GM19239 (cell line): ENCODE data around the genes ASTE1, DNAJC13 and CDV3.

GRCh38 chr3:130700535-130700987 is 46.1 kb downstream of the PIK3R4 start:
- RRBS: no CpG with 5 or more reads among the region's 2 CpGs

GRCh38 chr3:130705511-130705899 is 41.1 kb downstream of the PIK3R4 start:
- RRBS: no CpG with 5 or more reads among the region's 6 CpGs

GRCh38 chr3:130744332-130745159 is 2.1 kb downstream of the PIK3R4 start:
- RRBS: no CpG with 5 or more reads among the region's 14 CpGs

DNA sequence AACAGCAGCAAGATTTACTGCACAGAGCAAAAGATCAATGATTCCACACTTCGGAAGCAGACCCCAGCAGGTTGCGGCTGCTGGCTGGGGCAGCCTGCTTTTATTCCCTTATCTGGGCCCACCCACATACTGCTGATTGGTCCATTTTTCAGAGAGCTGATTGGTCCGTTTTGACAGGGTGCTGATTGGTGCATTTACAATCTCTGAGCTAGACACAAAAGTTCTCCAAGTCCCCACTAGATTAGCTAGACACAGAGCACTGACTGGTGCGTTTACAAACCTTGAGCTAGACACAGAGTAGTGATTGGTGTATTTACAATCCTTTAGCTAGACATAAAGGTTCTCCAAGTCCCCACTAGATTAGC is 67.4 kb upstream of the PIK3R4 start:
- RRBS: no CpG with 5 or more reads among the region's 4 CpGs

GRCh38 chr3:131026155-131027004 is at the start of gene ASTE1:
ASTE1 (minus strand) TSS chr3:131026825.
- RRBS: 0% methylated on average over 5 of the region's 49 CpGs

DNA sequence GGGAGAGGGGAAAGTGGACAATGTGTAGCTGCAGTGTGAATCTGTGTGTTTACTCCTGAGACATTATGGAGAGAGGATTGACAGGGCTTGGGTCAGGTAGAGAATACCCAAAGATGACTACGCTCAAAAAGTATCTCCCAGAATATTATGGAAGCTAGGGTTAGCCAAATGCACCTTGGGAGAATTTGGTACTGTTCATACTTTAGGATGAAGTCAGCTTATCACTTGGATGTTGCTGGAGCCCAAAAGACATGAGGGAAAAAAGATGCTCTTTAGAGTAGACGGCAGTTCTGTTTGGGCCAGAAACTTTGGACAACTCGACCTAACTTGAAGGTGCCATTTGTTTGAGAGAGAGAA is 54.8 kb downstream of the NEK11 start:
- RRBS: no CpG with 5 or more reads among the region's 3 CpGs

- RRBS: no CpG with 5 or more reads among the region's 6 CpGs
These were observed 164.1 kb upstream of the NUDT16 start for GRCh38 chr3:131217385-131217892.

GRCh38 chr3:132416825-132417817 is at the start of gene DNAJC13:
DNAJC13 (plus strand) TSS chr3:132417502.
- RRBS: 2% methylated on average over 15 of the region's 71 CpGs

- RRBS: no CpG with 5 or more reads among the region's 9 CpGs
These were observed 82.6 kb upstream of the CDV3 start for GRCh38 chr3:133490725-133491442.

DNA sequence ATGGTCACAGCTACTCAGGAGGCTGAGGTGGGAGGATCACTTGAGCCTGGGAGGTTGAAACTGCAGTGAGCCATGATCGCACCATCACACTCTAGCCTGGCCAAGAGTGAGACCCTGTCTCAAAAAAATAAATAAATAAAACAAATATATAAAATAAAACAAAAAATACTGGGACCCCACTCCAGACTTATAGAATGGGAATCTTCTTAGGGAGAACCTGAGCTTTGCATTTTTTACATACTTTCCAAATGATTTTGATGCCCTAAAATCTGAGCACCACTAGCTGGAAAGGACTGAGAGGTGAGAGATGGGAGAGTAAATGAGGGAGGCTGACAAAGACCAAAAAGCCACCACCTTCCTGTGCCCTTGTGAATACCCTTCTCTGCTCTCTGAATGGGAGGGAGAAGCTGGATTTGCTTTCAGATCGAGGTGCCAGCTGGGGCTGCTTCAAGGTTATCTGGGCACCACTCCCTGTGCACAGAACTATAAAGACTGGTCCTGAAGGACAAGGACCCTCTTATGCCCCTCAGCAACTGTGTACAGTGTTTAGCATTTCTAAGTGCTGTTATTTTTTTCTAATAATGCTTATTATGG is 37.7 kb upstream of the CDV3 start:
- RRBS: no CpG with 5 or more reads among the region's 2 CpGs

DNA sequence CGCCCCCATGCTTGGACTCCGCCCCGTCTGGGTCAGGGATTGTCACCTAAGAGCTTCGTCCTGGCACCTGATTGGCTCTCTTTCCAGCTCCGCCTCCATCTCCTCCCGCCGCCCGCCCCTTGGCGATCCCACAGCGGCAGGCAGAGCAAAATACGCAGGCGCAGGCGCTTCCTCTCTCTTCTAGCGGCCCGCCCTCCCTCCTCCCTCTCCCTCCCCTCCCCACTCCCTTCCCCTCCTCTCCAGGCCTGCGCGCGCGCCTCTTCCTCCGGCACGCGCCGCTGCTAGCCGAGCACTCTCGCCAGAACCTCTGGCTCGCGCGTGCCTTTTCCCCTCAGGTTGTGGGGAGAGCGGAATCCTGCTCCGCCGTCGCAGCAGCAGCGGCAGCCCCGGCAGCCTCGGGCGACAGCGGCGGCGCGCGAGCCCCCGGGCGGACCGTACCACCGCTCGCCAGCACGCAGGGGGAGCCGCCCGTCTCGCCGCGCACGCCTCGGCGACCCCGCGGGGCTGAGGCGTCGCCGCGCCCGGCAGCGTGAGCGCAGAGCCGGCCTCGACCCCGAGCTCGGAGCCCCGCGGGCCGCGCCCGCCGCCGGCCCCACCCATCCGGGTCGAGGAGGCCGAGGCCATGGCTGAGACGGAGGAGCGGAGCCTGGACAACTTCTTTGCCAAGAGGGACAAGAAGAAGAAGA is at the start of gene CDV3:
Gene CDV3, plus strand, starts transcription at position 264 of the 686 bp plus-strand sequence.
- RRBS: 1% methylated on average over 27 of the region's 80 CpGs

DNA sequence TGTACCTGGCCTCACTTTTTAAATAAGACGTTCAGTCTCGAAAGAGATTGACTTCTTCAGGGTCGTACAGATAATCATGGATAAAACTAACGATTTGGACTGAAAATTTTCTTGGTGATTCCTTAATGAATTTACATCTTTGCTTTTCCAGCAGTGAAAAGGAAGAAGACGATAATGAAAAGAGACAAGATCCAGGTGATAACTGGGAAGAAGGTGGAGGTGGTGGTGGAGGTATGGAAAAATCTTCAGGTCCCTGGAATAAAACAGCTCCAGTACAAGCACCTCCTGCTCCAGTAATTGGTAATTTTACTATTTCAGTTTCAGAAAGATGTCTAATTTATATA is 10.3 kb downstream of the CDV3 start:
- RRBS: no CpG with 5 or more reads among the region's 5 CpGs

DNA sequence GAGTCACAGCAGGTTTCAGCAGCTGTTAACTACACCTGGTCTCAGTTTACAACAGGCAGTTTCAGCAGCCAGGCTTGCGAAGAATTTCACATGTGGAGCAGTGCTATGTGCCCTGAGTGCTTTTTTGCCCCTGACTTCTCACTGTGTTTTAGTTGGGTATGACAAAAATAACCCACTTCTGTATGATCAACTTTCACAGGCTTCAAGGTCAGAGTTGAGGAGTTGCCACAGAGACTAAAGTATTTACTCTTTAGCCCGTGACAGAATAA is 13.8 kb upstream of the TOPBP1 start:
- RRBS: no CpG with 5 or more reads among the region's 2 CpGs

GRCh38 chr3:134027376-134028117 is 2.2 kb downstream of the SLCO2A1 start:
- RRBS: no CpG with 5 or more reads among the region's 9 CpGs

GRCh38 chr3:134069530-134070169 is 39.9 kb upstream of the SLCO2A1 start:
- RRBS: no CpG with 5 or more reads among the region's 19 CpGs

- RRBS: no CpG with 5 or more reads among the region's 3 CpGs
These were observed 18.6 kb downstream of the RYK start for GRCh38 chr3:134231722-134232735.

GRCh38 chr3:134313210-134314312 is 60.7 kb downstream of the AMOTL2 start:
- RRBS: 12% methylated on average over 30 of the region's 56 CpGs

- RRBS: no CpG with 5 or more reads among the region's 6 CpGs
These were observed 20.2 kb downstream of the AMOTL2 start for GRCh38 chr3:134353944-134354627.

GRCh38 chr3:134367106-134367877 is 7.0 kb downstream of the AMOTL2 start:
- RRBS: no CpG with 5 or more reads among the region's 12 CpGs